Spleen (tissue), 7 donors: ENCODE results near the genes ETHE1, SRRM5, ZNF428 and ZNF229.

DNA sequence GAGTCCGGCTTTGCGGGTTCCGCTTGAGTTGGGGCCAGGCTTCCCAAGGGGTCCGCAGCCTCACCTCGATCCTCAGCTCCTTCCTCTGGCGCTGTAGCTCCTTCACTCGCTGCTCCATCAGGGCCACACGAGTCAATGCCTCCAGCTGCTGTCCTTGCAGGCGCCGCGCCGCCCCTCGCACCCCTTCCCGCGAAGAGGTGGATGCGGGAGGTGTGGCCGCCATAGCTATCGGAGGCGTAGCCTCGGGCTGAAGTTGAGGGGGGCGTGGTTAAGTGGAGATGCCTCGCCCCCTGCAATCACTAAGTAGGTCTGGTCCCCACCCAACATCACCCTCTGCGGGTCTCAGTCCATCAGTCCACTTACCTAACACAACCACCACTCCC is 2.5 kb downstream of the PHLDB3 start:
- PRO-cap, 4 experiments, result no peak in any of the 4 experiments
- RAMPAGE, long total RNA, 4 experiments, result no peak in any of the 4 experiments

GRCh38 chr19:43507327-43507546 is 2.7 kb upstream of the PHLDB3 start:
- PRO-cap, 4 experiments, result peak in 1 of 4 experiments; most common minus-strand start chr19:43507490 (in 1)
- RAMPAGE, long total RNA, 4 experiments, result no peak in any of the 4 experiments

- PRO-cap, 4 experiments, result peak in 4 of 4 experiments; most common plus-strand start chr19:43527307 (in 4); most common minus-strand start chr19:43527201 (in 3)
- RAMPAGE, long total RNA, 4 experiments, result start-site peak on the minus strand in 3 of 4 experiments, at chr19:43527195-43527259 at its widest, 75 to 187 reads per replicate
Measured at GRCh38 chr19:43526865-43527703, at the start of gene ETHE1. TSS of gene ETHE1 (minus strand) at chr19:43527201.

DNA sequence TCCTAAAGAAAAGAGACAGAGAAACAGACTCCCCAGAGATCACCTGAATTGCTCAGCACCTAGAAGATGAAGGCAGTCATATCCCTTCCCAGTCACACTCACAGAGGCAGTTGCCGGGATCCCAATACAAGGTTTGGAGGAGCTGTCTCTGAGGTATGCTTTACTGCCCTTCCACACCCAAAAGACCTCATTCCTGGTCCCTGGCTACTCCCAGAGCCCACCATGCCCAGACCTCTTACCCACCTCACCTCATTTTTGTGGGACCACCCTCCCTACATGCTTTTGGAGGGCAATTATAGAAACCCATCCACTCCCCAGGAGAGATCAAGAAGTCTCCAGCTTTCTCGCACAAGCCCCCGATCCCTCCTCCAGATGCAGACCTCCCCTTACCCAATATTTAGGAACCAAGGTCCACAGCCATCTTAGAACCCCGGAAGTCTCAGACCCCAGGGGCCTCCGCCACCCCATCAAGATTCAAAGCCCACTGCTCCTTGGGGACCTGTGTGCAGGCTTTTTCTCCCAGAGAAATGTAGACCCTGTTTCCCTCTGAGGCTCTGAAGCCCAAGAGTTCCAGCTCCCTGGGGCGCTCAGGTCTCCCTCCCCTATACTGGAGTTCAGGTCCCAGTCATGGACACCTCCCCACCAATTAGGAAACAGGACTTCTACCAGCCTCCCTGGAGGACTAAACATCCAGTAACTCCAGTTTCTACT is 5.0 kb downstream of the IRGQ start:
- PRO-cap, 4 experiments, result no peak in any of the 4 experiments
- RAMPAGE, long total RNA, 4 experiments, result no peak in any of the 4 experiments

DNA sequence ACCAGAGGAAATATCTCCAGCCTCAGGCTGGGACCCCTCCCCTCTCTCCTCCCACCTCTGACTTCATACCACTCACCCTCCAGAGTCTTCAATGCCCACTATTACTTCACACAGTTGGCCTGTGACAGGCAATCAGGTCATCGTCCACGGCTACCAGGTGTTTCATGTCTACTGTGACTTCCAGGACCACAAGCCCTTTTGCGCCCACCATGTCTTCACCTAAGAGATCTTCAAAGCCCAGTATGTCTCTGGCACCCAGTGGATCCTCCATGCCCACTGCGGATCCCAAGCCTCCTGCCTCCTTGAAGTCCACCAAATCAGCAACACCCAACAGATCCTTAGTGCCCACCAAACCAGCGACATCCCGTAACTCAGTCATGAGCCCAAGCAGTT is at the start of gene SRRM5:
SRRM5 (plus strand) TSS at position 176 of the 393 bp plus-strand sequence.
- PRO-cap, 4 experiments, result no peak in any of the 4 experiments
- RAMPAGE, long total RNA, 4 experiments, result no peak in any of the 4 experiments

- PRO-cap, 4 experiments, result peak in 4 of 4 experiments; most common plus-strand start chr19:43619665 (in 3); most common minus-strand start chr19:43619585 (in 4)
- RAMPAGE, long total RNA, 4 experiments, result start-site peak on the plus strand in 1 of 4 experiments, at chr19:43619537-43619547 at its widest, 8 reads per replicate; start-site peak on the minus strand in 4 of 4 experiments, at chr19:43619584-43619620 at its widest, 507 to 833 reads per replicate
Measured at GRCh38 chr19:43618644-43619766, at the start of gene ZNF428. TSS of gene ZNF428 (minus strand) at chr19:43619629.

DNA sequence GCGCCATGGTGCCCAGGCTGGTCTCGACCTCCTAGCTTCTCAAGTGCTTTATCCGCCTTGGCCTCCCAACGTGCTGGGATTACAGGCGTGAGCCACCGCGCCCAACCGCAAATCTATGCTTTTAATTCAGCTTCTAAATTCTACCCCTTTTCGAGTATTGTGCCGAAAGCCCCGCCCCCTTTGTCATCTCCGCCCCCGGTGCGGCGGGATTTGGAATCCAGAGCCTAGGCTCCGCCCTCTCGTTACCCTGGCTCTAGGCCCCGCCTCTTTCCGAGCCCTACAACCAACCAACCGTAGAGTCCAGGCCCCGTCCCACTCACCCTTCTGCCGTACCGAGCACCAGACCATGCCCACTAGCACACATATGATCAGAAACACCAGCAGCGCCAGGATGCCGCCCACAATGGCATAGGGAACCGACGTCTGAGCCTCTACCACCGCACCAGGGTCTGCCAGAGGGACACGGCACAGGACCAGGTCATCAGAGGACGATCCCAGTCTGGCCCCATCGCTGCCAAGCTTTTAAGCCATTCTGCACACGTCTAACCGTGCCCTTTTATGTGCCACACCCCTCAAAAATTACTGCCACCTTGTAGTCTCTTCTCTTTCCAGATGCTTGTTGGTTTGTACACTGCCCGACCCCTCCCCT is 4.5 kb upstream of the ZNF428 start:
- PRO-cap, 4 experiments, result no peak in any of the 4 experiments
- RAMPAGE, long total RNA, 4 experiments, result no peak in any of the 4 experiments

DNA sequence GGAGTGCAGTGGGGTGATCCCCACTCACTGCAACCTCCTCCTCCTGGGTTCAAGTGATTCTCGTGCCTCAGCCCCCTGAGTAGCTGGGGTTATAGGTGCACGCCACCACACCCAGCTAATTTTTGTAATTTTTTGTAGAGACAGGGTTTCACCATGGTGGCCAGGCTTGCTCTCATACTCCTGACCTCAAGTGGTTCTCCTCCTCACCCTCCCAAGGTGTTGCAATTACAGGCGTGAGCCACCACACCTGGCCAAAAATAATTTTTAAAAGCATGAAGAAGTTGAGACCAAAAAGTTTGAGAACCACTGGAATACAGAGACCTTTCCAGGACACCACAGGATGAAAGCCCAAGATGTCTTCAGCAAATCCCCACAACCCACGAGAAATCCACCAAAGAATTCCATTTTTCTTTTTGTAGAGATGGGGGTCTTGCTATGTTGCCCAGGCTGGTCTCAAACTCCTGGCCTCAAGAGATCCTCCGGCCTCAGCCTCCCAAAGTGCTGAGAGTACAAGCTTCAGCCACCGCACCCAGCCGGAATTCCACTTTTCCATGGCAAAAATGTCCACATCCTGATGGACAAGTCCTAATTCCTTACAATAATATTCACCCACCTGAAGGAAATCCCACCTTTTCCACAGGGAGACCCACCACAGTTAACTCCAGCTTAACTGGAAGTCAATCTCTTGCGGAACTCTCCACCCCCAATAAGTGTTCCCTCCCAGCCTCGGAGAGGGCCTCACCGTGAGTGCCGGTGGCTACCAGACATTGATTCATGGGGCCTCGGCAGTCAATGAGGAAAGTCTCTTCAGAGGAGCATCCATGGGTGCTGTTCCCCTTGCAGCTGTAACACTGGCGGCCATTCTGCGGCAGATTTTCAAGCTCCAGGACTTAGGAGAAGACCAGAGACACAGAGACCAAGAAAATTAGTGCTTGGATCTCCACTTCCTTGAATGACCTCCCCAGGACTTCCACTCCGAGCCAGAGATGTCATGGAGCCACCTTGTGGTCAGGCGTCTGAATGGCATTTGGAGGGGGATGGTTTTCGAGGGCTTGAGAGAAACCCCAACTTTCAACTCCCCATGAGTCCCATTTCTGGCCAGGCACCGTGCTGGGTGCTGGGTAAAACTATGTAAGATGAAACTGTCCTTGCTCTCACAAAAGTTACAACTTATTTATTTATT is 12.2 kb upstream of the CADM4 start:
- PRO-cap, 4 experiments, result no peak in any of the 4 experiments
- RAMPAGE, long total RNA, 4 experiments, result no peak in any of the 4 experiments

DNA sequence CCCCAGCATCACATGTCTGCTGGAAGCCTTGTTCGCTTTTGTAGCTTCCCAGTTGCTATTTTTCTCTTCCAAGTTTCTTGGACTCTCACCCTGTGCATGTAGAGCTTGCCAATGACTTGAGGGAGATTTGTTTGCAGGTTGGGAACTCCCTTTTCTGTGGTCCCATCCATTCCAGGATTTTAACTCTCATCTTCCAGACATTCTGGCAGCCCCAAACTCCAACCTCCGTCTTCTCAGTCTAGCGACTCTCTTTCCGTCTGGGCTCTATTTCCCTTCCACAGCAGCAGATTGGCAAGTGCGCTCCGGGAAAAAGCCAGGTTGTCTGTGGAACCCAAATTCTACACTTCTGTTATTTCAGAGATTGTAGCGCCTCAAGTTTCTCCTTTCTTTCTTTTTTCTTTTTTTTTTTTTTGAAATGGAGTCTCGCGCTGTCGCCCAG is 8.9 kb downstream of the PLAUR start:
- PRO-cap, 4 experiments, result no peak in any of the 4 experiments
- RAMPAGE, long total RNA, 4 experiments, result no peak in any of the 4 experiments

DNA sequence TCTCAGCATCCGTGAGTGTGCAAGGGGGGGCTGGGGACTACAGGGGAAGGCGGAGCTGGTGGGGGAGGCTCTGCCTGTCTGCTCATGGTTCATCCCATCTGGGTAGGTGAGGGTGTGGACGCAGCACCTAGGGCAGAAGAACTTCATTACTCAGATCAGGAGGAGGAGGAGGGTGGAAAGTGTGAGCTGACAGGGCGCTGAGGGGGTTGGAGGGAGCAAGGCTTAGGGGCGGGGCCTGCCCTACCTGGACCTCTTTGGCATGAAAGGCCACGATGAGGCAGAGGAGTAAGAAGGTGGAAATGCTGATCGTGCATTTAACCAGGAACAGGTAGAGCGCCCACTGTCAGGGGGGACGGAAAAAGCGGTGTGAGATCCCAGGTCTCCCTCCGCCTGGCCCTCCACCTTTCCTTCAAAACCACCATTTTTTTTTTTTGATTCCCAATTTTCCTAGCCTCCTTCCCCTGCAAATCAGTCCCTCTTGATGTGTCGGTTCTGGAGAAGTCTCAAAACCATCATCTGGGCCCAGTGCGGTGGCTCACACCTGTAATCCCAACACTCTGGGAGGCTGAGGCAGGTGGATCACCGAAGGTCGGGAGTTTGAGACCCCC is 4.4 kb downstream of the KCNN4 start:
- PRO-cap, 4 experiments, result no peak in any of the 4 experiments
- RAMPAGE, long total RNA, 4 experiments, result no peak in any of the 4 experiments

DNA sequence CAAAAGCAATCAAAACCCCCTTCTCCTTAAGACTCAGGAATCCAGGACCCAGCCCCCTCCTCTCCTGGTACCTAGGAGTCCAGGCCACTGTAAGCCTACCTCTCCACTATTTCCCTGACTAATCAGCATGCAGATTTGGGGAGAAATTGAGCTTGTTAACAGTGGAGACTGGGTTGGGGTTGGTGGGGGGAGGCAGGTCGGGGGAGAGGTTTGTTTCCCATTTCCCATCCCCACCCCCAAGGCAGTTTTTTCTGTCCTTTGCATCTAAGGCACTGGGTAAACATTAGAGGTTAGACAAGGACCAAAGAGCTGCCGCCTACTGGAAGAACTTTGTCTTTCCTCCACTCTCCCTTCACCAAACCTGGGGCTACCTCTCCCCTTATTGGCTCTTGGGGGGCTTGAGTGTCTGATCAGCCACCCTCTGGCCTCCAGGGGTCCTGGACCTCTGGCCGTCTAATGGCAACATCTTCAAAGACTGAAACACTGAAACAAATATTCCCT is 971 bp downstream of the KCNN4 start:
- PRO-cap, 4 experiments, result peak in 4 of 4 experiments; most common plus-strand start position 293 of the sequence (in 4)
- RAMPAGE, long total RNA, 4 experiments, result no peak in any of the 4 experiments

DNA sequence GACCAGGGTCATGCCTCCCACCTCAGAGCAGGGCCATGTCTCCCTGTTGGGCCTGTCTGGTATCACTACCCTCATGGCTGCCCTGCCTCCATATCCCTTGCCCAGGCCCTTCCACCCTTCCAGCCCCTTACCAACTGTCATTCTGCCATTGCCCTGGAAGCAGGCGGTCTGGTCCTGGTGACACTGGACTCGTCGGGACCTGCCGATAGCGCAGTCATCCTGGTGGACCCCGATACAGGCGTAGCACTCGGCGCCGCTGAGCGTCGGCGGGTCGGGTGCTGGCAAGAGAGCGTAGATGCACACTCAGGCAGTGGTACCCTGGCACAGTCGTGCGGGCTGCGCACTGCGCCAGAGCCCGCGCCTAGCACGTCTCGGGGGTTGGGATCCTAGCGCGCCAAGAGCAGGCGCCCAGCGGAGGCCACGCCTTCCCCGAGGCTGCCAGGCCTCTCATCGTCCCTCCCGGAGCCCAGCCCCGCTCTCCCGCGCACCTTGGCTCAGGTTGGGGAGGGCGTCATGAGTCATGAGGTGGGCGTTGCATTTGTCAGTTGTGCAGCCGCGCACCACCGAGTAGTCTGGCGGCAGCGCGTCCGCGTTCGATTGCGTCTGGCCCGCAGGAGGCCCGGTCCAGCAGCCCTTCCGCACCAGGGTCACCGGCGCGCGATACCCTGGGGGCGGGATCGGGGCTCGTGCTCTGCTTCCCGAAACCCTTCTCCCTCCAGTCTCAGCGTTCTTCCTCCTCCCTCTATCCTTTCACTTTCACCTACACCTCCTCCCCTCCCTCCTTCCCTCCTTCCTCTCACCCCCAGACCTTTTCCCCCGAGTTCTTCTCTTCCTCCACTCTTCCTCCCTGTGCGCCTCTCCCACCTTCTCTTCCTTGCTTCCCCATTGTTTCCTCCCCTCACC is 3.7 kb downstream of the LYPD5 start:
- PRO-cap, 4 experiments, result peak in 4 of 4 experiments; most common plus-strand start position 718 of the sequence (in 3); most common minus-strand start position 574 of the sequence (in 2)
- RAMPAGE, long total RNA, 4 experiments, result start-site peak on the minus strand in 1 of 4 experiments, centred at position 630 of the sequence, 16 reads per replicate

GRCh38 chr19:44010254-44011218 is 7.8 kb downstream of the ZNF230 start:
- PRO-cap, 4 experiments, result no peak in any of the 4 experiments
- RAMPAGE, long total RNA, 4 experiments, result no peak in any of the 4 experiments

- PRO-cap, 4 experiments, result no peak in any of the 4 experiments
- RAMPAGE, long total RNA, 4 experiments, result no peak in any of the 4 experiments
Measured at GRCh38 chr19:44031977-44032675, 6.9 kb downstream of the ZNF222 start.

DNA sequence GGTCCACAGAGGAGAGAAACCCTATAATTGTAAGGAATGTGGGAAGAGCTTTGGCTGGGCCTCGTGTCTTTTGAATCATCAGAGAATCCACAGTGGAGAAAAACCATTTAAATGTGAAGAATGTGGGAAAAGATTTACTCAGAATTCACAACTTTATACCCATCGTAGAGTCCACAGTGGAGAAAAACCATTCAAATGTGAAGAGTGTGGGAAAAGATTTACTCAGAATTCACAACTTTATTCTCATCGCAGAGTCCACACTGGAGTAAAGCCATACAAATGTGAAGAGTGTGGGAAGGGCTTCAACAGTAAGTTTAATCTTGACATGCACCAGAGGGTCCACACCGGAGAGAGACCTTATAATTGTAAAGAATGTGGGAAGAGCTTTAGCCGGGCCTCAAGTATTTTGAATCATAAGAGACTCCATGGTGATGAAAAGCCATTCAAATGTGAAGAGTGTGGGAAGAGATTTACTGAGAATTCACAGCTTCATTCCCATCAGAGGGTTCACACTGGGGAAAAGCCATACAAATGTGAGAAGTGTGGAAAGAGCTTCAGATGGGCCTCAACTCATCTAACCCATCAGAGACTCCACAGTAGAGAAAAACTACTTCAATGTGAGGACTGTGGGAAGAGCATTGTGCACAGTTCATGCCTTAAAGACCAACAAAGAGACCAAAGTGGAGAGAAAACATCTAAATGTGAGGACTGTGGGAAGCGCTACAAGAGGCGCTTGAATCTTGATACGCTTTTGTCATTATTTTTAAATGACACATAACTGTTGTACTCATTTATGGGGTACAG is 9.2 kb upstream of the ZNF234 start:
- PRO-cap, 4 experiments, result no peak in any of the 4 experiments
- RAMPAGE, long total RNA, 4 experiments, result no peak in any of the 4 experiments

- PRO-cap, 4 experiments, result peak in 2 of 4 experiments; most common plus-strand start chr19:44448601 (in 2); most common minus-strand start chr19:44448426 (in 1)
- RAMPAGE, long total RNA, 4 experiments, result start-site peak on the minus strand in 4 of 4 experiments, at chr19:44448404-44448503 at its widest, 14 to 69 reads per replicate
Measured at GRCh38 chr19:44447728-44448862, at the start of gene ZNF229. TSS of gene ZNF229 (minus strand) at chr19:44448472.

GRCh38 chr19:44587626-44588329 is 25.6 kb upstream of the IGSF23 start:
- PRO-cap, 4 experiments, result no peak in any of the 4 experiments
- RAMPAGE, long total RNA, 4 experiments, result no peak in any of the 4 experiments

DNA sequence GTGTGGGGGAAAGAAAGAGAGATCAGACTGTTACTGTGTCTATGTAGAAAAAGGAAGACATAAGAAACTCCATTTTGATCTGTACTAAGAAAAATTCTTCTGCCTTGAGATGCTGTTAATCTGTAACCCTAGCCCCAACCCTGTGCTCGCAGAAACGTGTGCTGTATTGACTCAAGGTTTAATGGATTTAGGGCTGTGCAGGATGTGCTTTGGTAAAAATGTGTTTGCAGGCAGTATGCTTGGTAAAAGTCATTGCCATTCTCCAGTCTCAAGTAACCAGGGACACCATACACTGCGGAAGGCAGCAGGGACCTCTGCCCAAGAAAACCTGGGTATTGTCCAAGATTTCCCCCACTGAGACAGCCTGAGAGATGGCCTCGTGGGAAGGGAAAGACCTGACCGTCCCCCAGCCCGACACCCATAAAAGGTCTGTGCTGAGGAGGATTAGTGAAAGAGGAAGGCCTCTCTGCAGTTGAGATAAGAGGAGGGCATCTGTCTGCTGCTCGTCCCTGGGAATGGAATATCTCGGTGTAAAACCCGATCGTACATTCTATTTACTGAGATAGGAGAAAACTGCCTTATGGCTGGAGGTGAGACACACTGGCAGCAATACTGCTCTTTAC is 4.5 kb upstream of the PVR start:
- PRO-cap, 4 experiments, result no peak in any of the 4 experiments
- RAMPAGE, long total RNA, 4 experiments, result no peak in any of the 4 experiments

DNA sequence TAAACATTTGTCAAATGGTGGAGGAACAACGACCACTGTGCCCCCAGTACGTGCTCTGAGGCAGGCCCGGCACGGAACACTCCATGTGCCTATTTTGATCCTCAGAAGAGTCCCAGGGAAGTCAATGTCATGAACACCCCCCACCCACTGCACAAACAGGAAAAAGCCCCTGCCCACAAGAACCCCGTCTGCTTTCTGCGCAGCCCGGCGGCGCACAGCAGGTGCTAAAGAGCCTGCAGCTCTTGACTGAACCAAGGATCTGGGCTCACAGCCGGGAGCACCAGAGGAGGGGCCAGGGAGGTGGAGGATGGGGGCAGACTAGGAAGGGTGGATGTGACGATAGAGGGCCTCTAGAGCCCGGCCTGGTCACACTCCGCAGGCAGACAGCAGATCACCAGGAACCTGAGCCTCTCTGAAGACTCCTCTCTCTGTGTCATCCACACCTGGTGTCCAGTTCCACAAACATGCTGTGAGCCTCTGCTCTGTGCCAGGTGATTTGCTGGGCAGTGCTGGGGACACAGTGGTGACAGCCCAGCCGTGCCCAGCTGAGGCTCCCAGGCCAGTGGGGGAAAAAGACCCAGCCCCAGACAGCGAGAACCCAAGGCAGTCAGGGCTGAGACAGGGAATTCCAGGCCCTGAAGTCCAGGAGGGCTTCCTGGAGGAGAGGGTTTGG is 1.6 kb upstream of the CEACAM16 start:
- PRO-cap, 4 experiments, result no peak in any of the 4 experiments
- RAMPAGE, long total RNA, 4 experiments, result no peak in any of the 4 experiments

DNA sequence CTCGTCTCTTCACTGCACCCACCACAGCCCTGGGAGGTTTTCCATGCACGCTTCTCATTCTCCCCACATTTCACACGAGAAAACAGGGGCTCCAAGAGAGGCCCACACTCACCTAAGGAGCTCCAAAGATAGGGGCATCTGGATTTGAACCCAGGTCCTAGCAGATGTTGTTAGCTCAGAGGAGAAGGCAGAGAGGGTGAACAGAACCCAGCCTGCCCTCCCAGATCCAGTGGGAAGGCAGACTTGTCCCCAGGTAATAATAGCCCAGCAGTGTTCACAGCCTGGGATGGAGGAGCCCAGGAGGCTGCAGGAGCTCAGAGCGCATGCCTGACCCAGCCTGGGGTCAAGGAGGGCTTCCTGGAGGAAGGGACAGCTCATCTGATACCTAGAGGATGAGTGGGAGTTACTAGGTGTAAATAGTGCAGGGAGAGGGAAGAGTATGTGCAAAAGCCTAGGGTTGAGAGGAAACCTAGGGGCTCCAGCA is 23.7 kb downstream of the CEACAM16 start:
- PRO-cap, 4 experiments, result no peak in any of the 4 experiments
- RAMPAGE, long total RNA, 4 experiments, result no peak in any of the 4 experiments